B cell (primary cell): ENCODE data around the gene TNFAIP3.

GRCh38 chr6:136565828-136566573 is 15.8 kb upstream of the MAP7 start:
- PRO-cap, result no peak
- CAGE, long polyA plus RNA, result no peak

- PRO-cap, result no peak
- CAGE, long polyA plus RNA, result no peak
Measured at GRCh38 chr6:136581005-136581204, 30.7 kb upstream of the MAP7 start.

- PRO-cap, result no peak
- CAGE, long polyA plus RNA, result no peak
Measured at GRCh38 chr6:136662340-136662959, 112.2 kb upstream of the MAP7 start.

- PRO-cap, result no peak
- CAGE, long polyA plus RNA, result no peak
Measured at GRCh38 chr6:136720183-136720923, 71.9 kb downstream of the MAP3K5 start.

GRCh38 chr6:137224995-137225413 is 5.8 kb upstream of the IFNGR1 start:
- PRO-cap, result no peak
- CAGE, long polyA plus RNA, result no peak

- PRO-cap, result no peak
- CAGE, long polyA plus RNA, result no peak
Measured at GRCh38 chr6:137226642-137227013, 7.4 kb upstream of the IFNGR1 start.

GRCh38 chr6:137309293-137309587 is 90.1 kb upstream of the IFNGR1 start:
- PRO-cap, result no peak
- CAGE, long polyA plus RNA, result no peak

GRCh38 chr6:137387281-137388005 is 106.8 kb downstream of the OLIG3 start:
- PRO-cap, result no peak
- CAGE, long polyA plus RNA, result no peak

DNA sequence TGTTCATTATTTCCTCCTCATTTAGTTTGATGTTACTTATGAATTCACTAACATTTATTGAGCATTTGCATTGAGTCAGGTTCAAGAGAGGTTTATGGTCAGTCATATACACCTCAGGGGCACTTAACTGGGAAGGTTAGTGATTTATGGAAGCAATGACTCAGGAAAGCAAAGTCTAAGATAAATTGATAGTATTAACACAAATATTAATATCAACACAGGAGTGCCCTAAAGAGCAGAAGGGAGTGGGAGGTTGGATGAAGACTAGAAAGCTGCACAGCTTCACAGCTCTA is 177.0 kb upstream of the TNFAIP3 start:
- PRO-cap, result no peak
- CAGE, long polyA plus RNA, result no peak

GRCh38 chr6:137772979-137773332 is 94.1 kb upstream of the TNFAIP3 start:
- PRO-cap, result no peak
- CAGE, long polyA plus RNA, result no peak

DNA sequence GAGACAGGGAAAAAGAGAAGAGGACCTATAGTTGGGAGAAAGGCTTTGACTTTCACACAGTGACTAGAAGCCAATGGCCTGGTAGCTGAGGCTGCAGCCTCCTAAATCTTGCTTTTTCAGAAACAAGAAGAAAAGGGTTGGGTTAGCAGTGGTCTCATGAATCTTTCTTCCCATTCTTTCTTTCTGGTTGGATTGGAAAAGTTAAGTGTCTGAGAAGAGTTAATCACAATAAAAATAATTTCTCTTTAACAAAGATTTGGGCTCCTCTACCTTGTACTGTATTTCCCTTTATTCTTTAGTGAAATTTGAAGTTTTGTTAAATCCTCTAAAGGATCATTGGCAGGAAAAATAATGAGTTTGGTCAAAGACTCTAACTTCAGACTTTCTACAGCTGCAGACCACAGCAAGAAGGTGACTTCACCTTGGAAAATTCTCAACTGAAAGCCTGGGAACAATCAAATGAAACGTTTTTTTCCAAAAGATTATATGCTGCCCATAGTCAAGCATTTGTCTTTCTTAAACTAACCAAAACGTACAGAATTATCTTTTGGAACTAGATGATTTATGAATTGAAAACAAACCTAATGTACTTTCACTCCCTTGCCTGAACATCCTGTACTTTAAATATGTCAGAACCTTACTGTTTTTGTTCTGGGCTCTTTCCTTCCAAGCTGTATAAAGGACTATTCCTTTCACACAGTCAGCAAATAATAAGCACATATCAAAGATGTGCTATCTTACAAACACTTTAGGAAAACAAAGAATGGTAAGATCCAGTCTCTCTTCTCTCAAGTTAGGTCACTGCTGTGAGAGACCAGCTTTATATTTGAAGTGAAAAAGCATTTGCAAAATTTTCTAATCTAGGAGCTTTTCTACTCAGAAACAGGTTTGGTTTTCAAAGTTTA is 62.5 kb upstream of the TNFAIP3 start:
- PRO-cap, result no peak
- CAGE, long polyA plus RNA, result no peak

DNA sequence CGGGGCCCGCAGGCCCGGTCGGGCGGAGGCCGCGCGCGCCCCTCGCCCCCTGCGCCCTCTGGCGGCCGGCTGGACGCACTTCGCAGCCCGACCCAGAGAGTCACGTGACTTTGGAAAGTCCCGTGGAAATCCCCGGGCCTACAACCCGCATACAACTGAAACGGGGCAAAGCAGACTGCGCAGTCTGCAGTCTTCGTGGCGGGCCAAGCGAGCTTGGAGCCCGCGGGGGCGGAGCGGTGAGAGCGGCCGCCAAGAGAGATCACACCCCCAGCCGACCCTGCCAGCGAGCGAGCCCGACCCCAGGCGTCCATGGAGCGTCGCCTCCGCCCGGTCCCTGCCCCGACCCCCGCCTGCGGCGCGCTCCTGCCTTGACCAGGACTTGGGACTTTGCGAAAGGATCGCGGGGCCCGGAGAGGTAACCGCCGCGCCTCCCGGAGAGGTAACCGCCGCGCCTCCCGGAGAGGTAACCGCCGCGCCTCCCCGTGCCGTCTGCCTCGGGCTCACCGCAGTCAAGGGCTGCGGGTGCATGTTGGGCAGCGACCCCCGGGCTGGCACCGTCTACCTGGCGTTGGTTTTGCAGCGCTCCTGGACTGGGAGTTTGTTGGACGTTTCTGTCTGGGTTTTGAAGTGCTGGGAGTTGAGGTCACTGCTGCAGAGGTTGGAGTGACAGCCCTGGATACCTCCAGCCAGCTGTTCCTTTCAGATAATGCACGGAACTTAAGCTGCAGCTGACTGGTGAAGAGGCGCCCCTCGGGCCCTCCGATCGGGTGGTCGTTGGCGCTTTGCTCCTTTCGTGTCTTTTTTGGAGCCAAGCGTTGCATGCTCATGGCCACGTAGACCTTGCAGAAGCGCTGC is at the start of gene TNFAIP3:
Gene TNFAIP3 (plus strand): TSS at position 180 of the 855 bp plus-strand sequence.
- PRO-cap, result bidirectional peak, plus-strand start at position 180 of the sequence, minus-strand start outside the sequence; bidirectional peak, plus-strand start at position 508 of the sequence, minus-strand start at position 493 of the sequence; bidirectional peak, plus-strand start at position 724 of the sequence, minus-strand start at position 710 of the sequence
- CAGE, long polyA plus RNA, result no peak

DNA sequence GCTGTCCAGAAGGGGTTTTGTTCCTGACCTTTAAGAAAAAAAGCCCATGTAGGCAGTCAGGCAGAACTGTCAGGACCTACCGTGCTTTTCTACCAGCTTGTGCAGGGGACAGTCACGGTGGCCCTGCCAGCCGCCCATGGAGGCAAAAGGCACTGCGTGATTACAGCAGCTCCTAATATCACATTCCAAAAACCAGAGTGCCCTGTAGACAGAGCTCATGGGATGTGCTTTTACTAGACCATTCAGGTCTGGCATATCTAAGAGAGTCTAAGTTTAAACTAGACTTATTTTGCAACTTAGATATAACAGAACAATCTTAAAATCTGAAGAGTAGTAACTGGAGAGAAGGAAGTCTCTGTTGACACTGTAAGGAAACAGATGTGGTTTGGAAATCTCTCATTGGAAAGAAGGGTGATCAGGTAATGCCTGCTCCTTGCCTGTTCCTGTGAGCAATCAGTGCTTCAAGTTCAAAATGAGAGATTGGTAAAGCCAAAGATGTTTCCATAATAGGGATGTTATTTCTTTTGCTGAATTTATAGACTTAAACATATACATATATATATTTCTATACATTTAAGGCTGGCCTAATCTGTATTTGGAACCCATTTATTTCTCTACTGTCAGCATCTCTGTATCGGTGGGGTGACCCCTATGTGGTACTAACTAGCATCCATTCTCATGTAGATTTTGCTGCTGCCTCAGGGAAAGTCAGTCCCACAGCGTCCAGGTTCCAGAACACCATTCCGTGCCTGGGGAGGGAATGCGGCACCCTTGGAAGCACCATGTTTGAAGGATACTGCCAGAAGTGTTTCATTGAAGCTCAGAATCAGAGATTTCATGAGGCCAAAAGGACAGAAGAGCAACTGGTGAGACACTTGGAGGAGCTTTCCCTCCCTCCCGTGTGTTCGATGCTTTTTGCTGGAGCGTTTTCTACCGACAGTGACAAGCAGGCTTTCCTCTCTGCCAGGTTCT is 12.6 kb downstream of the TNFAIP3 start:
- PRO-cap, result no peak
- CAGE, long polyA plus RNA, result no peak

- PRO-cap, result no peak
- CAGE, long polyA plus RNA, result no peak
Measured at GRCh38 chr6:137904341-137904831, 37.3 kb downstream of the TNFAIP3 start.

DNA sequence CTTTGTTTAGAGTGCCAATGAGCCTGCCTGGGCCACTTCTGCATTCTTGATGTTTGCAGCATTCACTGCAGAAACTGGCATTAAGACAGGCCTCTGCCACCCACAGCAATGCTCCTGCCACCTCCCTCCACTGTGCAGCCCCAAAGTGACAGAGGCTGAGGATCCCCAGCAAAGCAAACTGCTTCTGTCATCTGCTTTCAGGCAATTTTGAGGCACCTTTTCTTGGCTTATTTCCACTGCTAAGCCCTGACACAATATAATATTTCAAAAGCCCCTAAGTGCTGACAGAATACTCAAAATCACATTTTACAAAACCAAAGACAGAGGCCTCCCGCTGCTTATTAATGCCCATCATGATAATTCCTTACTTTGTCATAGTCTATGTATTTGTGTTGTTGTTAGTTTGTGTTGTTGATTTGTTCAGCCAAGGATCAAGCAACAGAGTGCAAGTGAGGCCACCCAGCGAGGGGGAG is 61.4 kb downstream of the TNFAIP3 start:
- PRO-cap, result unidirectional peak, minus-strand start at position 147 of the sequence
- CAGE, long polyA plus RNA, result no peak

DNA sequence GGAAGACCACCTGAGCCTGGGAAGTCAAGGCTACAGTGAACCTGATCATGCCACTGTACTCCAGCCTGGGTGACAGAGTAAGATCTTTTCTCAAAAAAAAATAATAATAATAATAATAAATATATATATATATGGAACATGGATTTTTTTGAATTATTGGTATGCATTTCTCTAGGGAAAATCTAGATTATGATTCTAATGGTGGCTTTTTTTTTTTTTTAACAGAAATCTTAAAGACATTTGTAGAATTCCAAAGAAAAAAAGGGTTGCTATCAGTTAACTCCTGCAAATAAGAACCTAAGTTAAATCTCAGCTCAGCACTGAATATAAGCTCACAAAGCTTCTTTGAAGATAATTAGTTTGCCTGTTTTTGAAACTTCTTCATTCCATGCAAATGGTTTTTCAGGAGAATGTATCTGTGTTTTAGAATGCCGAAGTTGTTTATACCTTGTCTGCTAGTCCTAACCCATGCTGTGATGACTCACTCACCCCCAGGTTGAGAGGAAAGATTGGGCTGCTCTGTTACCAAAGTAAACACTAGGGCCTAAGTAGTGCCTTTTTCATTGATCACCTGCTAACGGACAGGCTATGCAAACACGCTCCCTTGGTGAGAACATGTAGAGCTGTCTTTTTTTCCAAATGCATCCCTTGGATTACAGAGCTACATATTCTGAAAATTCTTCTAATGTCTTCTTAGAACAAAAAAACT is 20.9 kb downstream of the PERP start:
- PRO-cap, result no peak
- CAGE, long polyA plus RNA, result no peak

GRCh38 chr6:138219295-138219784 is 1.0 kb upstream of the PBOV1 start:
- PRO-cap, result no peak
- CAGE, long polyA plus RNA, result no peak

DNA sequence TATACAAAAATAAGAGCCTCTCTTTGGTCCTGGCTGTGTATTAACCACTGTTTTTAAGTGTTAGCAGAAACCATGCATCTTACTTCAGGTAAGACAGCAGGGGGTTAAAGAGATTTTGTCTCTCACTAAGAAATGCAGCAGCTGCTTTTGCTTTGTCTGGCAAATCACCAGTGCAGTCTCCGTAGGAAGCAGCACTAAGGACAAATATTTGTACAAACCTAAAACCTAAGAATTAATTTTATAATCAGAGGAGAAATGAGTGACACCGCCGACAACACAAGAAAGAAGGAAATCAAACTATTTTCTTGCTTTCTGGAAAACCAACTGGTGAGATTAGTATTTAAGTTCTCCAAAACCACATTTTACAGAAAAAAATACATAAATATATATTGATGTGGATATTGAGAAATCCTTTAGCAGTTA is 837 bp downstream of the SMIM28 start:
- PRO-cap, result no peak
- CAGE, long polyA plus RNA, result no peak

DNA sequence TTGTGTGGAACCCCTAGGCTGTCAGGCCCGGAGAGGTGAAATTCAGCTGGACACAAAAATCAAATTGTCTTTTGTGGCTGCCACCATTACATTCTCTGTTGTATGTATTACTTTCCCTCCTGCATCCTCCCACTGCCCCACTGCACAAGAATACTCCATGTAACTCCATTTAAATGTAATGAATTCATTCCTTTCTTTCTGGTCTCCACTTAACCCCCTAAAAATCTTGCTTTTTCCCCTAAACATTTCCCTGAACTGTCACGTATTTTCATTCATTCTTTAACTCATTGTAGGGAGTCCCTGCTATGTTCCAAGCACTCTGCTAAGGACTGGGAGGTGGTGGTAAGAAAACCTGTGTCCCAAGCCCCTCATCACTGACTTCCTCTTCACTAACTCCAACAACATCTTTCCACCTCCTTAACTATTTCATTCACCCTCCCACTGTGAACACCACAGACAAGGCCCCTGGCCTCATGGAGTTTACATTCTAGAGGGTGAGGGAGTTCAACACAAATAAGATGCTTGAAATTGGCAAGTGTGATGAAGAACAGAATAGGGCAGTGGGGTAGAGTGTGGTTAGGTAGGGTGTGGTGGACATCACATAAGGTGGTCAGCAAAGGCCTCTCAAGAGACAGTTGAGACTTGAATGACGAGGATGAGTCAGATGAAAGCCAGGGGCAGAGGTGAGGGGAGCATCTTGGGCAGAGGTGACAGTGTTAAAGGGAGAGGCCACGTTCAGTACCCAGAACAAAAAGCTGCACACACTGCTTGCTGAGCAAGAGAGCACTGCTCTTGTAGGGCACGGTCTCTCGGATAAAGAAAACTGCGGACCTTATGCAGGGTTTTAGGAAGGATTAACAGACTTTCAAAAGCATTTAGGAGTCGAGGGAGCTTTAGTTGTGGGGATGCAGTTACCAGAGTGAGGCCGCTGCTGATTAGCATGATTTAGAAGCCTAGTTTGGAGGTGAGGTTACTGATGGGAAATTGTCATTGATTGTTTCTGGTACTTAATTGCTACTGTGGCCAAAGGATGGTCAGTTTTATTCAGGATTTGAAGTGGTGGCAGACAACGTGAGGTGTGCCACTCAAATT is 9.8 kb downstream of the HEBP2 start:
- PRO-cap, result no peak
- CAGE, long polyA plus RNA, result no peak

GRCh38 chr6:138545329-138546147 is 46.2 kb upstream of the NHSL1 start:
- PRO-cap, result no peak
- CAGE, long polyA plus RNA, result no peak